Osteocyte (in vitro differentiated cells): ENCODE data around the genes RYR2, GREM2 and BECN2.

- PRO-cap, result no peak
Measured at GRCh38 chr1:236638818-236639488, 34.6 kb upstream of the HEATR1 start.

DNA sequence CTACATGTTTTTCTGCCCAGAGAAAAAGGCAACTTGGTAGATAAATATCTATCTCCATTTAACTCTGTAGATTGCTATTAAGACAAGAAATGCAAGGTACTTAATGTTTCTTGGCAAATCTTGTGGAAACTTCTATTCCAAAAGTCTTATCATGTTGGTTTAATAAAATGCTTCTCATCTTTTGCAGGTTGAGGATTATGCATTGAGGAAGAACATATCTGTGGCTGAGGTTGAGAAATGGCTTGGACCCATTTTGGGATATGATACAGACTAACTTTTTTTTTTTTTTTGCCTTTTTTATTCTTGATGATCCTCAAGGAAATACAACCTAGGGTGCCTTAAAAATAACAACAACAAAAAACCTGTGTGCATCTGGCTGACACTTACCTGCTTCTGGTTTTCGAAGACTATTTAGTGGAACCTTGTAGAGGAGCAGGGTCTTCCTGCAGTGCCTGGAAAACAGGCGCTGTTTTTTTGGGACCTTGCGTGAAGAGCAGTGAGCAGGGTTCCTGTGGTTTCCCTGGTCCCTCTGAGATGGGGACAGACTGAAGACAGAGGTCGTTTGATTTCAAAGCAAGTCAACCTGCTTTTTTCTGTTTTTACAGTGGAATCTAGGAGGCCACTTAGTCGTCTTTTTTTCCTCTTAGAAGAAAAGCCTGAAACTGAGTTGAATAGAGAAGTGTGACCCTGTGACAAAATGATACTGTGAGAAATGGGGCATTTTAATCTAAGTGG is 102.4 kb downstream of the MTR start:
- PRO-cap, result no peak

DNA sequence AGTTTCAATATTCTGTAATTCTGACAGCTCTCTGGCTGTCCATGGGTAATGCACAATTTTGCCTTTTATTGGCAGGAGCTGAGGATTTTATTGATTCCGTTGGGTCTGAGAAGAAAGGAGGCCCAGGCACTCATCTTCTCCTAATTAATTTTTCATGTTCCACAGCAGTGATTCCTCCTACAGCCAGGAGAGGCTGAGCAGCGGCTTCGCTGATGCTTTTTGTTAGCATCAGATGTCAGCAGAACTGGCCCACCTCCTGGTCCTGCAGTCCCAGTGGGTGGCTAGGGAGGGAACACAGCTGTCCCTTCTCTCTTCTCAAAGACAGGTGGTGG is 5.8 kb downstream of the MT1HL1 start:
- PRO-cap, result no peak

GRCh38 chr1:237041587-237042517 is at the start of gene RYR2:
TSS of gene RYR2 (plus strand) at chr1:237042184.
- PRO-cap, result unidirectional peak, plus-strand start at chr1:237042184

- PRO-cap, result no peak
Measured at GRCh38 chr1:237441288-237441704, 399.3 kb downstream of the RYR2 start.

DNA sequence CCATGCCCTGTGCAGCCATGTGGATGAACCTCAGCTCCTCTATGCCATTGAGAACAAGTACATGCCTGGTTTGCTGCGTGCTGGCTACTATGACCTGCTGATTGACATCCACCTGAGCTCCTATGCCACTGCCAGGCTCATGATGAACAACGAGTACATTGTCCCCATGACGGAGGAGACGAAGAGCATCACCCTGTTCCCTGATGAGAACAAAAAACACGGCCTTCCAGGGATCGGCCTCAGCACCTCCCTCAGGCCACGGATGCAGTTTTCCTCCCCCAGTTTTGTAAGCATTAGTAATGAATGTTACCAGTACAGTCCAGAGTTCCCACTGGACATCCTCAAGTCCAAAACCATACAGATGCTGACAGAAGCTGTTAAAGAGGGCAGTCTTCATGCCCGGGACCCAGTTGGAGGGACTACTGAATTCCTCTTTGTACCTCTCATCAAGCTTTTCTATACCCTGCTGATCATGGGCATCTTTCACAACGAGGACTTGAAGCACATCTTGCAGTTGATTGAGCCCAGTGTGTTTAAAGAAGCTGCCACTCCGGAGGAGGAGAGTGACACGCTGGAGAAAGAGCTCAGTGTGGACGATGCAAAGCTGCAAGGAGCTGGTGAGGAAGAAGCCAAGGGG is 276.5 kb downstream of the ZP4 start:
- PRO-cap, result no peak

- PRO-cap, result no peak
Measured at GRCh38 chr1:237784617-237785067, 106.1 kb downstream of the ZP4 start.

GRCh38 chr1:238016718-238017173 is 126.0 kb upstream of the ZP4 start:
- PRO-cap, result no peak

DNA sequence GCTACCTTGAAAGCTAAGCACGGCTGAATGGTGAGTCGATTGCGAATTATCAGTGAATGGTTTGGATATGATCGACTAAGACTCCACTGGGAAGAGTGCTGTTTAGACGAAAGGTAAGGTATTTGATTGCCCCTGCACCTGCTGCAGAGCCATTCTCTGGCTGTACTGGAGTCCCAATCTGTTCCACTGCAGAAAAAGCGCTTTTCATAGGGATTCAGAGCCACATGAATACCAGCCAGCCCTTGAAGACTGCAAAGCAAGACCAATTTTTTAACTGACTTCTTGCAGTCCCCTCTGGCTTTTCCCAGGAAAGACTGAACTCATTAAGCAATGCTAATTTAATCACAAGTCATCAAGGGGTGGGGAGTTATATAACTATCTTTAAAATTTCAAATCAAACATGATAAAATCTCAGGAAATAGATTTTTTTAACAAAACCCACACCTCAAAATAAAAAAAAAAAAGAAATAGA is 1.3 kb downstream of the GREM2 start:
- PRO-cap, result no peak

DNA sequence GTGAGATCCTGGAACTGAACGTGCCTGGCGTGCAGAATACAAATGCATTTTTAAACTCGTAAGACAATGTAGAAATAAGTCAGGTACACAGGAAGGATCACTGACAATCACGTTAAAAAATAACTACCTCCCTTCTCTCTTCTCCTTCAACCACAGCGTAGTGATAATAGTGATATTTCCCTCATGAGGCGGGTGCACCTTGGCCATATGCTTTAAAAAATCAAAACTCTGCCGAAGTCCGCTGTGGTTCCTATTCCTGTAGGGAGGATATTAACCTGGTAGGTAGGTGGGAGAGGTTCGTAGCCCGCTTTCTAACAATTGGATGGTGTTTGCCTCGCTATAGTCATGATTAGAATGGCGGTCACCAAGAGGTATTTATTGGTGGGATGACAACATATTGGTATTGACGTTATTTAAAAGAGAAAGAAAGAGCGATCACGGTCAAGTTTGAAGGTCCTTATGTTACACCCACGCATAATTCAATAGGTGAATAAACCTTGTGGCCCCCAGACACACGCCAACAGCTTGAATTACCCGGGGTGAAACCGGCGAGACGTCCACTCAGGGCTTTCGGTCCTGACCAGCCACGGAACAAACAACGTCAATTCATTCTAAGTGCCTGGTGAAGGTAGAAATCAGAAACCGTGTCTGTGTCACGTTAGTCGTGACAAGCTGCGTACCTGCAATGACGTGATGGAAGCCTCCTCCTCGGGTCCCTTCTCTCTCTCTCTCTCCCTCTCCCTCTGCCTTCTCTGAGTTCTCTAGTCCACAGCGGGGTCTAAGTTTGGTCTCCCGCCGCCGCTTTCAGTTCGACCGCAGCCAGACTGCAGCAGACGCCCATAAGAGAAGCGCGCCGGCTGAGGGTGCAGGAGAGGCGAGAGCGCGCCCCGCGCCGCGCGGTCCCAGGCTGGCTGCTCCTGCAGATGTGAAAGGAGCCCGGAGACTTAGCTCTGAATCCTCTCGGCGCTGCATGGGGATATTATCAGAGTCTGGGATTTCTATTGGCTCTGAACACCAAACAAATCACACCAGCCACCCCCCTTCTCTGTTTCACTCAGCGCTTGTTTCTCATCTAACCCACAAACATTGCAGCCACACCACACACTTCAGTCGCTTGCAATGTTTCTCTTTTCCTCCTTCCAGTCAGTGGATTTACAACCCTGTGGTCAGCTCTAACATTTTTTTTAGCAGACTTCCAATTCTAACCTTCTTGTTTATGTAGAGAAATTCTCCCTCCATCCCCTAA is at the start of gene GREM2:
TSS of gene GREM2 (minus strand) at position 952 of the 1,246 bp plus-strand sequence.
- PRO-cap, result unidirectional peak, minus-strand start at position 927 of the sequence

GRCh38 chr1:241088117-241088430 is 268.9 kb downstream of the RGS7 start:
- PRO-cap, result no peak

DNA sequence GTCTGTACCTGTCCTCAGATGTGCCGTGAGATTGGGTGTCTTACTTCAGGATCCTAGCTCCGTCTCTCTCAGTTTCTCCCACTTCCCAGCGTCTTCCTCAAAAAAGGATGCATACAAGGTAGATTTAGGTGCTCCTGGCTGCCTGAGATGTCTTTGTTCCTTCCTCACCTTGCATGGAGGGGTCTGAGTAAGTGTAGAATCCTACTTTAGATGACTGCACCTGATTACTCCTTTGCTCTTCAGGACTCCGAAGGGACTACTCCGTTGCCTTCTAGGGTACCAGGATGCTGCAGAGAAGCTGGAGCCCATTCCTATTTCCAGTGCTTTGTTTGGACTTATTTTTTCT is 89.9 kb downstream of the RGS7 start:
- PRO-cap, result no peak

GRCh38 chr1:241957725-241958018 is at the start of gene BECN2:
TSS of gene BECN2 (plus strand) at chr1:241957767.
- PRO-cap, result no peak

DNA sequence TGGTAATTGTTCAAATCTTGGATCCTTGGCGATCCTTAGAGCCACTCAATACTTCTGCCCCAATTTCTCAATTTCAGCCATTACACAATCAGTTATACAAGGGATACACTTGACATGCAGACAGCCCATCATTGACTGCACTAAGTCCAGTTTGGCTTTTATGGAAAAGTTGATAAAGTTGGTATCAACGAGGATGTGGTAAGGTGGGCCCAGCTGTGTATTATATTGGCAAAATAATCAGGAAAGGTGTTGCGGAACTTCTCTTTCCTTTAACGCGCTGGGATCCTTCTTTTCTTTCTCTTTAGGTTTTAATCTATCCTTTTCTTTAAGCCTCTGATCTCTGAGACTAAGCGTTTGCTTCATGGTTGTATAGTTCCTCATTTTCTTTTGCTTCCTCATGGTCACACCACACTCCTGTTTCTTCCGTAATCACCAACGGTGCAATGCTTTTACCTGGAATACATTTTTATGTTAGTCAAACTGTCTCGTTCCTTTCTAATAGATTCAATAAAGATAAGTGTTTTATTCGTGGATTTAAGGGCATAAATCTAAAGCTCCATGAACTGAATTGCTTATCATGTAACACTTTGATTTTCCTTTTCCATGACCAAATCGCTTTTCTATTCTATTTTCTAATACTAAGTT is 12.0 kb downstream of the SDCCAG8 start:
- PRO-cap, result no peak

DNA sequence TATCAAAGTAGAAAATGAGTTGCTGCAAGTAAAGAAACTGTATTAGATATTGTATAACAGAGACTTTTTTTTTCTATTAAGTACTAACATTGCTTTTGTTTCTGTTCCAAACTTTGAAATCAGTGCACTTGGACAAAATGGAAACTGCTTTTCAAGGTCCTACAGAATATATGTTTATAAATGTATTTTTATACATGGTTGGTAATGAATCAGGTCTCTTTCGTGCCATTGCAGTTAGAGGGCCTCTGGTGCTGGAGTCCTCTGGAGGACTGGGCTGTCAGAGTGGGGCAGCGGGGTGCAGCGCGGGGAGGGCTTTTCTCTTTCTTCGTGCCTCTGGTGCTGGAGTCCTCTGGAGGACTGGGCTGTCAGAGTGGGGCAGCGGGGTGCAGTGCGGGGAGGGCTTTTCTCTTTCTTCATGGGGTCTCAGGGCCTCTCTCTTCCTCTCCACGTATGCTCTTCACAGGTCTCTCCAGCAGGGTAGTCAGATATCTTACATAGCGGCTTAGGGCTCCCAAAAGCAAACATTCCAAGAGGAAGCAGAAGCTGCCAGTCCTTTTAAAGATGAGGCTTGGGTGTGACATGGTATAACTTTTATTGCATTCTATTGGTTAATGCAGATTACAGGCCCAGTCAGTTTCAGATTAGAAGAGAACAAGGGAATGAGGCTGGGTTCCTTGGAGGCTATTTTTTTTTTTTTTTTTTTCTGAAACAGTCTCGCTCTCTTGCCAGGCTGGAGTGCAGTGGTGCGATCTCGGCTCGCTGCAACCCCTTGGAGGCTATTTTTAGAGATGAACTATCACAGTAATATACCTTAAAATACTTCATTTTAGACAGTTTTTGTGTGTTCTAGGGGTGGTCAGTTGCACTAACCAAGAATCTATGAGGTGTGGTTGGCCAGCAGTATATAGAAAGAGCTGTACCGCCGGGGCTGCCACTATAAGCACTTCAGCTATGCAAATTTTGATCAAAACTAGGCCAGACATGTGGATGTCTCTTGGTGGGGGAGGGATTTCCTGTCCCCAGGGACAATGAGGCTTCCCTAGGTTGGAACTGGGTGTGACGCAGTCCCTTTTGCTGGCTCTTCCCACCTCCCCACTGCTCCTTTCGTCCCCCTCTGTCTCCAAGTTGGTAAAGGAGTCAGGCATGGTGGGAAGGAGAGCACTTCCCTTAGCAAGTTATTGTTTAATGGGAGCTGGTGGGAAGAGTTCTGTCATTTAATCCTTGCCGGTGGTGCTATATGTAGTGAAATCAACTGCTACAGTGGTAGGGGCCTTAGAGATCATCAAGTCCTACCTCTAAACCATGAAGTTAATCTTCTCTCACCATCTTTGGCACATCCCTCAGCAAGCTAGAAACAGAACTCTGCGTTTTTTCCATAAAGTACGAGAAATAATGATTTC is 13.3 kb downstream of the SDCCAG8 start:
- PRO-cap, result no peak

DNA sequence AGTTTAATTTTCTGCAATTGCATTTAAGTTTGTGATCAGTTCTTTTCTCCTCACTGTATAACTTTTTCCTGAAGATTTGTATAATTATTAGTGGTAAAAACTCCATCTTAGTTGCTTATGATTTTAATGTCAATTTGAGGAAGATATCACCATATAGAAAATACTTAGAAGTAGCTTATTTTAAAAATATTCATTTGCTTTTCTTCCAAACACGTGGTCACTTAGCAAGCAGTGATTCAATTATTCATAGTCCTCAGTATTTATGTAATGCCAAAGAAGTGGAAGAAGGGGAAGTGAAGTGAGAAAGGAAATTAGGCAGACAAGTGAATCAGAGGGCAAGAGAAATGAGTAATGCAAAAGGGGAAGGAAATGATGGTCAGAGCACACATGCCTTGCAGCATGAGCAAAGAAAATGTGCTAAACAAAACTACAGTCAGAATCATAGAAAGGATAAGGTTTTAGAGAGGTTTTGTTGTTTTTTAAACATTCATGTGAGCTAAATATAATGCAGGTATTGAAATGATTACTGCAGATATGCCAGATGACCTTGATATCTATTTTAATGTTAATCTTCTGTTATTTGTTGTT is 31.8 kb downstream of the SDCCAG8 start:
- PRO-cap, result no peak

GRCh38 chr1:243316376-243317242 is 60.8 kb downstream of the SDCCAG8 start:
- PRO-cap, result no peak

DNA sequence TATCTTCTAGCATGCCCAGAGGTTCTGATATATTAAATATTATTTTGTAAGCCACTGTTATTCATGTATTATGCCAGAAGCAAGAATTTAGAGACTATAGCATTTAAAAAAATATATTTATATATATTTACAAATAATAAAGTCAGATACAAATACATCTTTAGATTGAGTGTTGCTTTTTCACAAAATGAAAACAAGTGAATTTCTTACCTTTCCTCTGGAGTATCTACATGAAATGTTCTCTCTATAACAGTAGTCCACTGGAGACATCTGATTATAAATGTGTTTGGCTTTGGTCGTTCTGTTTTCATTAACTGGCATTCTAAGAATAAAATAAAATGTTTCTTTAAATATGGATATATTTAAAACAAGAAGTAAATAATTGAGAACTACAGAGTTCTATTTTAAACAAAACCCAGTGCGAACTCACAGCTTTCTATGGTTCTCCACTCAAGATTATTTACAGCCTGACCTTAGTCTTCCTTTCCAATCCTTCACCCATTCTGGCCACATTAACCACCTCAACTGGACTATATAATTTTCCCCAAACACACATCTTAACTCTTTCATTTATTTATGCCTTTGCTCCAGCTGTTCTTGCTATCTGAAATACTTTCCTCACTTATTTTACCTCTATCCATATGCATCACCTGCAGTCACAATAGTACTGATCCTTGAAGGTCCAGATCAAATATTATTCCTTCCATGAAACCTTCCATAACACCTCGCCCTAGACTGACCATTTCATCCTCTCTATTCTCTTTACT is 185.3 kb downstream of the AKT3 start:
- PRO-cap, result no peak

- PRO-cap, result no peak
Measured at GRCh38 chr1:243927096-243927361, 77.0 kb upstream of the AKT3 start.

- PRO-cap, result bidirectional peak, plus-strand start at chr1:244047794, minus-strand start at chr1:244047778; bidirectional peak, plus-strand start at chr1:244048492, minus-strand start at chr1:244048241
Measured at GRCh38 chr1:244047640-244048302, 3.3 kb upstream of the ZBTB18 start.